ENCODE measurements around the genes TMEM161B and MBLAC2.

DNA sequence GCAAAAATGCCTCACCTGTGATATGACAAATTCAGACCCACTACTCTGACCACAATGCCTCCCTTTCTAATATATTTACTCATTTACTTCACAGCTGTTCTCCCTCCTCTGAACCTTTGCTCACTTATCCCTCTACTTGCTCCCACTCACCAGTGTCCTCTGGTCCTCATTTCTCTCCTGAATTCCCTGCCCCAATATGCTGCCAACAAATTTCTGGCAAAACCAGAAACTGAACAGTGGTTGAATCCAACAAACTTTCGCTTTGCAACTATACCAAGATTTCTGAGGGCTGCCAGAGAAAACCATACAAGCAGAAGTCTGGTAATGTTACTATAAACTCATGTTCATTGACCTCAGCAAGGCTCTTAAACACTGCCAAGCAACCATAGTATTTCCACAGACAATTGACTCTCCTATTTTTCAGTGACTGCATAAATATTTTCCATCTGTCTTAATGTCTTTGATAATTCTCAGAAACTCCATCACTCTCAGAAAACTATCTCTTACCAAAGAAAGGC lies 7.1 kb downstream of the CCNH start:
- PRO-cap: no peak

DNA sequence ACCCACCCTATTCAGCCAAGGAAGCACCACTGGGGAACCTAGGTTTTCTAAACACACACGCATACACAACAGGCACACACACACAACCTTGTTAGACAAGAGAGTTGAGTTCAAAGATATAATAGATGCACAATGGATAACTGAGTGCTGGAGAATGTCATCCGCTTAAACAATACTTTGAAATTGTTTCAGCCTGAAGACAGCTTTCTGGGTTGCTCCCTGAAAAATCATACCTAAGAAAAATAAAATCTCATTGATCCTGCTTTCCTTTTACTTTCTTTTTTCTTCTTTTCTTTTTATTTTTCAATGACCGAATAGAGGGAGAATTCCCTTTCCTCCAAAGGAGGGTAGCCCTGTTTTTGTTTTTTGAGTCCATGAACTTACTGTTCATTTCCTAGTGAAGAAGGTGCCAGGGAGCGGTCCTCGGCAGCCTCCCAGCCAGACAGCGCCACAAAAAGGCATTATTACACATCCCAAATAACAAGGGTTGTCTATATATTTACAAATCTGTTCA lies 126.0 kb downstream of the TMEM161B start:
- PRO-cap: no peak

GRCh38 chr5:88144116-88144776 lies 124.4 kb downstream of the TMEM161B start:
- PRO-cap: no peak

DNA sequence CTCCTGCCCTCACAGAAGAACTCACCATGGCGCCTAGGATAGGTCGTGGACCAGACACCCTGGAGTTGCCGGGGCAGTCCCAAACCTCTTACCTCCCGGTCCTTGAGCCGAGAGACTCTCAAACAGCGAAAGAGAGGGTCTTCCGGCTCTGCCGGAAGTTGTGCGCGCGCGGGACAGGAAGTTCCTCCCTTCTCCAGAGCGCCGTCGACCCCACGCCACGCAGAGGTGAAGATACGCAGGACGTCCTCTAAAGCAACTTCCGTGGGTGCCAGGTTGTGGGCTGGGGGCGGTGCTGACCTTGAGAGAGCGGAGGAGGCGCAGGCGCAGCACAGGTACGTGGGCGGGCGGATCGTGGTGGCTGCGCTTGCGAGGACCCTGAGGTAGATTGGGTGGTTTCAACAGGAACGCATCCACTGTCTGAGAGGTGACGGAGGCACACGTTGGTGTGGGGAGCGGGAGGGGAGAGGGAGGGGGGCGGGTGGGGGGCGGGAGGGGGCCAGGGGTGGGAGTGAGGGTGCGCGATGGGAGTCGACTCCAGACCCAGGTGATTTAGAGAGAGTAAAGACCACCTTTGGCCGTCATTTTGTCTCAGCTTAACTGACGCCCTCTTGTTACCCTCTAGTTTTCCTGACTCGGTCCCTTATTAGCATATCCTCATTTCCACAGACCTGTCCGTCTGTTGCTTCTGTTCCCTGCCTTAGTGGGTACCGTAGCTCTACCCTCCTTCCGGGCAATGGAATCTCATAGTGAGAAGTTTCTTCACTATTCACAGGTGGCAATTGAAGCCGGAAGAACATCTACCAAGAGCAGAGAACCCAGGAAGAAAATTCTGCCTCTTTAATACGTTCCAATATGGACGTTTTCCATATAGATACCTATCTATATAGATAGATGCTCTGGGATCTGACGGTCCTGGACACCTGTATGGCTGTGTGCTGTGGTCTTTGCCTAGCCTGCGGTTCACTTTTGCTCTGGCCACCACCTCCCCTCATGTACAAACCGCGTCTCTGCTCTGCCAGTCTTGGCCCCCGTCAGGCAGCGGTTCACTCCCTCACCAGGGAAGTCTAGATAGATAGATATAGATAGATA lies at the start of gene TMEM161B:
TMEM161B (minus strand) TSS at position 150 of the 1,089 bp plus-strand sequence.
- PRO-cap: bidirectional peak, plus-strand start at position 383 of the sequence, minus-strand start at position 134 of the sequence

DNA sequence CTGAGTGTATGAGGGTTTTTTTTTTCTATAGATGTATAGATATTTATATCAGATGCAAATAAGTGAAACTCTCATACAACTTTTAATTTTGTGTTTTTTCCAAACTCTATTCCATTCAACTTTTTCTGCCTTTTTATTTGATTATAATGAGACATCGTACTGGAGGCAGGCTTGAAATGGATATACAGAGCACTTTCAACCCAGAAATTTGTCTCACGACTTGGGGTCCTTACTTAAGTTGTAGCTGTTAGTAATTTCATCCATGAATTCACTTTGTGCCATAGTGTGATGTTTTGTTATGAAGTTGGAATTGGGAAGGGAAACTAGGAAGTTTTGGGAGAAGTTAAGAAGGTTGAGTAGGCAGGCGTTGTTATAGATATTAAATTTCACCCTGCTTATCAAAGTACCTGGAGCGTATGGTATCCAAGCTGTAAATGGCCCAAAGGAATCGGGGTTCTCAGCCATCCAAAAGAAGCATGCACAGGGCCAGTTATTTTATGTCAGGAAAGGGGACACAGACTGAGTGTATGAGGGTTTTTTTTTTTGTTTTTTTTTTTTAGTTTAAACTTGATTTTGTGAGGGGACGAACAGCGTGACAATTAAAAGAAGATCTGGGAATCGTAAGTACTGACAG lies 1.4 kb upstream of the TMEM161B start:
- PRO-cap: no peak

DNA sequence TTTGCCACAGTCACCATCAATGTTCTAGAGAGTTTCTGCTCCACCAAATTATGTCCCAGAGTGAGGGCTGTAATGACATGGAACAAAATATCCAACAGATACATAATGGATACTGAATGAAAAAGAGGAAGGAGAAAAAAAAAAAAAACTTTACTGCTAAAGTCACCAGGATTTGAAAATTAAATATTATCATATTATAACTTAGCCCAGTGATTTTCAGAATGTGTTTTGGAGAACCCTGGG lies 292.5 kb upstream of the TMEM161B start:
- PRO-cap: no peak

DNA sequence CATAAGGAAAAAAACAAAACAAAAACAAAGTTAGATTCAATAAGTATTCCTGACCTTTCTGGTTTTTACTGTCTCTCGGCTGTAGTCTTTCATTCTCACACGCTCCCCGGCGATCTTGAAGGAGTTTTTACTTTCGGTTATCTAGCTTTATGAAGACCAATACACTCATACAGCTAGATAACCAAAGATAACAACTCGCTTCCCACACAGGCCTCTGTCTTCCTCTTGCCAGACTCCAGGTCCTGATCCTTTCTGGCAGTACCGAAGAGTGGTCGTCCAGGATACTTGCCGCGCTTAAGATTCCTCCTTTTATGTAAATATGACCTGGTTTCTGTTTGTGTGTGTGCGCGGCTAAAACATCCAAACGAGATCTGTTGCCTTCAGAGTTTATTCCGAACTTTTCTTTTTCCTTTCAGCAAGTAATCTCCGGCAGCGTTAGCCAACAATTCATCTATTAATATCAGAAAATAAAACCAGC lies 216.2 kb downstream of the MEF2C start:
- PRO-cap: no peak

DNA sequence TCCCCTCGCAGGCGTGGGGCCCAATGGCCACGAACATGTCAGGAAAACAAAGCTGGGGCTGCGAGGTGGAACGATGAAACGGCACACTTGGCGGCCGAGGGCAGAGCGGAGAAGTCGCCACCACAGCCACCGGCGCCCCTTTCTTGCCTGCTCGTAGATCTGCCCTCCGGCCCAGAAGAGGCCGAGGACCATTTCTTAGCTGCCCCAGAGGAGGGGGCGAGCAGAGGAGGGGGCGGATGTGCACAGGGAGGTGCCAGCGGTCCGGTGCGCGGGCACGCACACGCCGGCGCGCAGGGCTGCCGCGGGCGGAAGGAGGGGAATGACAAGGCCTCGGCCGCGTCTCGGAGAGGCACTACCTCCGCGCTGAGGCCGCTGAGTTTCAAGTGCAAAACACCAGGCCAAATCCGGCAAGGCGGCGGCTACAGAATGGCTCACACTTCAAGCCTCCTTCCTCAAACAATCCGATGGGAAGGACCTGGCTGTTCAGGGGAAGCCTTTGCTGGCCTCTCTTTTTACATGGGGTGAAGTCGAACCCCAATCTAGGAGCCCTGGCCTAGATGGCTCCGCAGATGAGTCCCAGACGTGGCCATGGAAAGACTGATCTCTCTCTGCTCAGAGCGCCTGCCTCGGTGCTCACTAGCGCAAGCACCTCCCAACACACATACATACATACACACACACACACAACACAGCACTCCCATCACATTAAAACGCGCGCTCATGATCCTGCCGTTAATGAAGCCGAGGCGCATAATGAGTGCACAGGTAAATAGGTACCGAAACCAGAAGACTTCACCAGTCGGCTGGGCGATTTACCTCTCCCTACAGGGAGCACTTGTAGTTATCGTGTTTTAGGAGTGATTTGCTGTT lies 208.1 kb downstream of the MEF2C start:
- PRO-cap: no peak

- PRO-cap: no peak
Observed at GRCh38 chr5:88785397-88785825, 97.6 kb downstream of the MEF2C start.

- PRO-cap: bidirectional peak, plus-strand start at chr5:90410101, minus-strand start at chr5:90409753
Observed at GRCh38 chr5:90409885-90410907, 640 bp upstream of the CETN3 start.

GRCh38 chr5:90473716-90474798 lies at the start of gene MBLAC2:
MBLAC2 (minus strand) TSS chr5:90474771.
- PRO-cap: bidirectional peak, plus-strand start at chr5:90474509, minus-strand start at chr5:90474354; bidirectional peak, plus-strand start at chr5:90474889, minus-strand start at chr5:90474771

DNA sequence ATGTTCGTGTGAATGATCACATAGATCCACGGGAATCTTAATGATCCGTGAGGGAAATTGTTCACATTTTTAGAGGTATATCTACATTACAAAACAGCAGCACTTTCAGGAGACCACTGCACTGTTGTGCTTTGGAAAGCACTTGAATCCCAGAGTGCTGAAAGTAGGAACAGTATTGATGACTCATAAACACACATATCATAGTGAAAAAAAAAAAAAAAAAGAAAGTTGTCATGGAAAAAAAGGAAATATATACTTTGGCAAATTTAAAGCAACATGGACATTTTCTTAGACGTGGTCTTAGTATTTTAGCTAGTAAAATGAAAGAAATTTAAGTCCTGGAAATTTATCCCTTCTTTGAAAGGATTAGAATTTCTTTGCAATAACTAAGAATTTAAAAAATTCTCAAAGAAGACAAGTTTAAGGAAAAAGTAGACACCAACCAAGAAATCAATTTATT lies 55.4 kb downstream of the ADGRV1 start:
- PRO-cap: no peak

- PRO-cap: bidirectional peak, plus-strand start at chr5:90915645, minus-strand start at chr5:90915425
Observed at GRCh38 chr5:90915255-90915527, 356.6 kb downstream of the ADGRV1 start.

GRCh38 chr5:91114297-91115079 lies 268.6 kb downstream of the ARRDC3 start:
- PRO-cap: no peak

GRCh38 chr5:91189836-91190345 lies 193.2 kb downstream of the ARRDC3 start:
- PRO-cap: no peak

DNA sequence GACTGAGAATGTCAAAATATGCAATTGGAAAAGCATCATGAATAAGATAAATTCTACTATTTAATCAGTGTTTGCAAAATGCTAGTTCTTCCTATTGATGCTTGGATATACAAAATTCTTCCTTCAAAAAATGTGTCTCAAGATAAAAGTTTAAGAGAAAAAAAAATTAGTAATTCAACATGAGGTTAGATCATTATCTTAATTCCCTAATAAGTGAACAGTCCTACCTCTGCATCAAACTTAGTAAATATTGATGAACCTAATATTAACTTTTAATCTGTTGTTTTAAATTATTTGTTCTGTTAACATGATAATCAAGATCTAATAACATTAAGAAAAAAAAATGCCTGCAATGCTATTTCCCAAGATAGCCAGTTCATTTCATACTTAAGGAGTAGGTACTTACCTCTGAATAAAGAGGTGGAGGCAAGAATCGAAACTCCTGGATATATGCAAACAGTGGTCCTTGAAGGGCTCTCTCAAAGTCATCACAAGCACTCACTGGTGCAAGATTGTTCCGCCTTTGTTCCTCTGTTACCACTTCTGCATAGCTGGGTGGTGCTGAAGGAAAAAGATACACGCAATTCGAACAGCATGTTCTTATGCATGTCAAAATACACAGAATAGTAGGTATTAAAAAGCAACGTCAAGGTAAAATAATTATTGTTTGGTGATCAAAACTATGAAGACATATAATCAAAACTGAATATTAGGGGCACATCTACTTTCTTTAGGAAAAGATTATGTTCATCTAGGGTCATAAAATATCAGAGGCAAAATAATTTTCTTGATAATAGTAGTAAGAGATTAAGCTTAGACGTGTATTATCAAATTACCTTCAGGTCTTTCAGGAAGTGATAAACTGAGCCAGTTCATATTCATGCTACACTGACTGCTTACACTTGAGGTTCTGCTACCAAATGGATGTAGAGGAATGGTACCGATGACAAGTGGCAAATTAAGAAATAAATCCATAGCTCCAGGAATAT lies 9.5 kb downstream of the ARRDC3 start:
- PRO-cap: no peak

GRCh38 chr5:91378698-91379465 lies 4.2 kb downstream of the ARRDC3 start:
- PRO-cap: no peak

- PRO-cap: no peak
Observed at GRCh38 chr5:93213198-93213653, 369.8 kb upstream of the NR2F1 start.

GRCh38 chr5:93249231-93250304 lies 333.5 kb upstream of the NR2F1 start:
- PRO-cap: no peak

DNA sequence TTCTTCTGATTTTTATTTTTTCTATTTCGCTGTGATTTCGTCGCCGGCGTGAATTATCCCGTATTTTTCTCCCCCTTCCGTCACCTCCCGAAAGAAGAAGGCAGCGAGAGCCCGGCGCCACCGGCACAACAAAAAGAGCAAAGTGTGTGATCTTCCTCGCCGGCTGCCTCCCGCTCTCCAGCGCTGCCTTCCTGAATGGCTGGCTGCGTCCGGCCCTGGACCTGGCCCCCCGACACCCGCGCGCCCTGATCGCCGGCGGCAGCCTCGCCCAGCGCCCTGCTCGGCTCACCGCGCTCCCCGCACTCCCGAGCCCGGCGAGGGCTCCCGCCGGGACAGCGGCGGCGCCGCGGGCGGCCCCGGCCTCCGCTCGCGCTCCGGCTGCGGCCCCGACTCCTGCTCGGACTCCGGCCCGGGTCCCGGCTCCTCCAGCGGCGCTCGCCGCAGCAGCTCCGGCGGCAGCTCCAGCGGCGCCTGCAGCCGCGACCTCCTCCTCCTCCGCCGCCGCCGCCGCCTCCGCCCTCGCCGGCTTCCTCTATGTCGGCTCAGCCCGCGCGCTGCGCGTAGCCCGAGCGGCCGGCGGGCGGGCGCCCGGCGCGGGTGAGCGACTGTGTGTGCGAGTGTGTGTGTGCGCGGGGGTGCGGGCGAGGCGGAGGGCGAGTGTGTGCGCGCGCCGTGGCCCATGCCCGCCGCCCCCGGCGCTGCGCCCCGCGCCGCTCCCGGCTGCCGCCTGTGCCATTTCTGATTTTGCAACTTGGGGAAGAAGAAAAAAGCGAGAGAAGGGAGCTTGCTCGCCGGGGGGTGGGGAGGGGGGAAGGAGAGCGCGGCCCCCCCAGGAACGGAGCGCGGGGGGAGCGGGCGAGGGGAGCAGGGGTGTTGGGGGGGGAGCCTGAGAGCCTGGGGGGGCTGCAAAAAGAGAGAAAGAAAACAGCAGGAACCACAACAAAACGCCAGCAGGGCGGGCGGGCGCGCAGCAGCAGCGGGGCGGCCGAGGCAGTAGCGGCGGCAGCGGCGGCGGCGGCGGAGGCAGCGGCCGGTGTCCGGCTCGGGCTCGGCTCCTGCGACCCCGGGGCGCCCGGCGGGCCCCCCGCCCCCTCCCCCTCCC lies 1.2 kb downstream of the NR2F1 start:
- PRO-cap: bidirectional peak, plus-strand start at position 950 of the sequence, minus-strand start at position 740 of the sequence

All from left lobe of liver (tissue), 1 donor.